ENCODE data around the genes FAM117B, CYP20A1 and RAPH1.

- PRO-cap, result no peak
These were observed 28.2 kb upstream of the CASP8 start for GRCh38 chr2:201232140-201232576.

GRCh38 chr2:201262628-201263269 lies 2.4 kb downstream of the CASP8 start:
- PRO-cap, result no peak

GRCh38 chr2:201266347-201267145 lies 6.2 kb downstream of the CASP8 start:
- PRO-cap, result no peak

DNA sequence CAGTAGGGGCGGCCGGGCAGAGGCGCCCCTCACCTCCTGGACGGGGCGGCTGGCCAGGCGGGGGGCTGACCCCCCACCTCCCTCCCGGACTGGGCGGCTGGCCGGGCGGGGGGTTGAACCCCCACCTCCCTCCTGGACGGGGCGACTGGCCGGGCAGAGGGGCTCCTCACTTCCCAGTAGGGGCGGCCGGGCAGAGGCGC lies 22.7 kb downstream of the CASP8 start:
- PRO-cap, result no peak

GRCh38 chr2:201378618-201378818 lies 21.4 kb upstream of the FLACC1 start:
- PRO-cap, result no peak

- PRO-cap, result no peak
These were observed 37.2 kb downstream of the TRAK2 start for GRCh38 chr2:201413965-201414476.

DNA sequence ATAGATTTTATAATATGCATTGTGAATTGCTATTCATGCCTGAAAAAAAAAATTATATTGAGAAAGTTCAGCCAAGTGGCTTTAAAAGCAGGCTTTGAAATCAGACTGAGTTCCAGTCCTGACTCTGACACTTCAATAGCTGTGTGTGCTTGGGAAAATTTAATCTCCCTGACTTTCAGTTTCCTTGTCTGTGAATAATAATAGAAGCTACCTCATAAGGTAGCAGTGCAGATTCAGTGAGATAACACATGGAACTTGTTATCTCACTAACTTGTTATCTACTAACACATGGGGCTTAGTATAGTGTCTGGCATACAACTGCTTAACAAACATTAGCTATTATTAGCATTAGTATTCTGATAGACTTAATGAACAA lies 15.0 kb downstream of the ALS2 start:
- PRO-cap, result no peak

GRCh38 chr2:201779885-201780279 lies 851 bp downstream of the ALS2 start:
- PRO-cap, result no peak

DNA sequence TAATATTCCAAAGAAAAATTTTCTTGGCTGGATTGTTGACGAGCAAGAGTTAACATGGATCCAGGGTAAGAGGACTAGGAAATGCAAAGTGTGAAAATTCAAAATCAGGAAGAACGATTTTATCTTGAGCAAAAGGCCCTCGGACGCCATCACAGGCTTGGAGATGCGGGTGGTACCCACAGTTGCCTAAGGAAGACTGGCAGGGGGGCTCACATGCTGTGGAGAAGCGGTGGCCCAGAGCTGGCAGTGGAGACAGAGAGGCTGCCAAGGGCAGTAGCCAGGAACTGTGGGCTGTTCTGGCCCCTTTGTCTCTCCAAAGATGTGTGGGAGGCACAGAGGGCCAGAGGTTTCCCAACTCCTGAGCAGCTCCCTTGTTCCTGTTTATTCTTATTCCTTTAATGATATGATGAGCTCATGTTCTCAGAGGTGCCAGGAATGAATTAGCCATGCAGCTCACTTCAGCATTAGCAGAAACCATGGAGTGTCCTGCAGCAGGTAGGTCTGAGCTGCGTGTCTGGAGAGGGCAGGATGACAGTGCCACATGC lies 78.1 kb upstream of the FZD7 start:
- PRO-cap, result bidirectional peak, plus-strand start at position 470 of the sequence, minus-strand start at position 321 of the sequence

- PRO-cap, result no peak
These were observed 76.9 kb downstream of the SUMO1 start for GRCh38 chr2:202161397-202161918.

GRCh38 chr2:202379407-202379913 lies 3.3 kb downstream of the BMPR2 start:
- PRO-cap, result no peak

DNA sequence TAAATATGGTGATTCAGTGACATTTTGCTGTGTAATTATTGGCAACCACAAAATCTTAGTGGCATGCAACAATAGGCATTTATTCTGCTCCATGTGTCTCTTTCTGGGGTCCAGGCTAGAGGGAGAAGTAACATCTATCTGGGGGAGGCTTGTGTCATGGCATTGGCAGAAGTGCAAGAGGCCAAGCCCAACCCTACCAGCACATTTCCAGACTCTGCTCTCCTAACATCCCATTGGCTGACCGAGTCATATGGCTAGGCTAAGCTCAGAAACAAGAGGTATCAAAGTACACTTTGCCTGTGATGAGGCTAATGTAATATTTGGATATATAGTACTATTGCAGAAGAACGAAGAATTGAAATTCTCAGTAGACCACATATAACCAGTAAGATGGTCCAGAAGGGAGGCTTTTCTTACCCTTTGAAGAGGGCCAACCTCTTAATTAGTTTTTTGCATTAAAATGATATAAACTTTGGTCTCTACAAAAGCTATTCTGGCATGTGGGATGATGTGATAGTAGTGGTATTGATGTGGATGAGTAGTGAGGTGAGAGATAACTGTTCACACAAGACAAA lies 5.2 kb downstream of the BMPR2 start:
- PRO-cap, result no peak

DNA sequence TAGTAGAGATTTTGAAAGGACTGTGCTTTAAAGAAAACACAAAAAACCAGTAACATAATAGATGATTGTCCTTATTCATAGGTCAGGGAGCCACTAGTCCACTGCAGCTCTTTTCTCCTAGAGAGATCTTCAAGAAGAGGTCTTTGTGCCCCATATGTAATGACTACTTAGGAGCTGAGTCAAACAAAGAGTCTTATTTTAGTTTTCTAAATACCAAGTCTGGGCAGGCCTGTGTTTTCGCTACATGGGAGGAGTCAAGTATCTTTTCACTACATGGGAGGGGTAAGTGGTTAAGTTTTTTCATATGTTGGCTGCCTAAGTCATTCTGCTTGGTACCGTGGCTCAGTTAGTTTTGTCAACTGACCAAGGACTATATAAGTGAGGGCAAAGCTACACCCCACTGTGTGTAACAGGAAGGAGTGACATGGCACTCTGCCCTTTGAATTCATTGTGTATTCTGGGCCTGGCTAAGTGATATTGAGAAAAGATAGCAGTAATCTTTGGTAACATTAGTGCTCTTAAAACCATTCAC lies 25.0 kb upstream of the FAM117B start:
- PRO-cap, result no peak

DNA sequence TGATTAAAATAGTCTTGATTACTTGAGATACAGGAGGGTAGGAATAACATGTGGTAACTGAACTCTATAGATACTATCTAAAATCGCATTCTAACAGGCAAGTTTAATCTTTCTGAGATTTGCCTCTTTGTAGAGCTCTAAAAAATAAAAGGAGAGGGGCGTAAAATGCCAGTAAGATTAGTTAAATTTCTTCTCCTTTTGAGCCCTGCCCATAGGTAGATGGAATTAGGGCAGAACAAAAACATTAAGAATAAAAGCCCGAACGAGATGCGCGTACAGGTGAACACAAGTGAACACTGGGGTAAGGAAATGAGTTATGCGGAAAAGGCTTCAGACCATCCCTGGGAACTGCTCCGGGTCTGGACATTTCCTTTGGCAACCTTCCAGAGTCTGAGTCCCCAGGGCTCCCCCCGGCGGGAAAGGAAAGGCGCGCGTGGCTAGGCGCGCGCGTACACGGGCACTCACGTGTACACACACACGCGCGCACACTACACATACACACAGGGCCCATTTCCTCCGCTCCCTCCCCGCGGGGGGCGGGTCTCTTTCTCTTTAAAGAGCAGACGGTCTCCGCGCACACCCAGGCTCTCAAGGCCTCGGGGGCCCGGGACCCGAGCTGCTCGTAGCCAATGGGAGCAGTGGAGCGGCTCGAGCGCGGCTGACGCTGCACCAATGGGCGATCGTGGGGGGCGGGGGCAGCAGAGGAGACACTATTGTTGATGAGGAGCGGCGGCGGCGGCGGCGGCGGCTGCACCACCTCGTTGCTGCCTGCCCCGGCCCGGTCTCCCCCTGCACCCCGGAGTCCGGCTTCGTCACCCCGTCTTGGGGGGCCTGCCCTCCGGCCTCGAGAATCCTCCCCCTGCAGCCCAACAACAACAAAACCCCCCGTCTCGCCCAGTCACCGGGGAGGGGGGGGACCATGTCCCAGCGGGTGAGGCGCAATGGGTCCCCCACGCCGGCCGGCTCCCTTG lies at the start of gene FAM117B:
Gene FAM117B (plus strand): TSS at position 701 of the 971 bp plus-strand sequence.
- PRO-cap, result bidirectional peak, plus-strand start at position 713 of the sequence, minus-strand start at position 554 of the sequence

GRCh38 chr2:202635240-202636493 lies 898 bp downstream of the FAM117B start:
- PRO-cap, result bidirectional peak, plus-strand start at chr2:202635996, minus-strand start at chr2:202635897

- PRO-cap, result no peak
These were observed 8.1 kb downstream of the FAM117B start for GRCh38 chr2:202642604-202643554.

DNA sequence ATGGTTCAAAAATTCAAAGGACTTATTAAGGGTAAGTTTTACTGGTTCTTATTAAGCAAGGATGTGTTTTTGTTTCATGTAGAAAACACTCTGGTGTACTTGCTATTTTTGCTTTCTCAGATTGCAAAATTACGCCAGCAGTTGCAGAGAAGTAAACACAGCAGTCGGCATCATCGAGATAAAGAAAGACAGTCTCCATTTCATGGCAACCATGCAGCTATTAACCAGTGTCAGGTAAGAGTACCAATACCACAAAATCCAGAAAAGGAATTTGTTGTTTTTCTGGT lies 91.3 kb downstream of the FAM117B start:
- PRO-cap, result no peak

DNA sequence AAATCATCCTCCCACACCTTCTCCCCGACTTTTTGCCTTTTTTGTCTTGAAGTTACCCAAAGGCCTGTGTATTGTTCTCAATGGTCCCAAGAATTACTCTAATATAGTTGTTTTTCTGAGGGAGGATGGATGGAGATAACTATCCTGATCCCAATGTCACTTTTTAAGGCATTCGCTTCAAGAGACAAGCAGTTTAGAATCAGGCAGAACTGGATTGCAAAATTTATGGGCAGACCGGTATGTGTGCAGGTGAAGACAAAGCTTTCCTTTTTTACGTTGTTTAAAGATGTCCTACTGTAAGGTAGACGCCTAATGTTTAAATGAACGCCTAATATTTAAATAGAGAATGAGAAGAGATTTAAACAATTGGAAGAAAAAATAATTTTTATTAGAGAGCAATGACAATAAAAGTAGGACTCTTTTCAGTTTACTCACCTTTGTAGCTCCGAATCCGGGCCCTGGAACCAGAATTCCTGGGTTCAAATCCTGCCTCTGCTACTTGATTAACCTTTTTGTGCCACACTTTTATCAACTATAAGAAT lies 862 bp downstream of the CARF start:
- PRO-cap, result no peak

GRCh38 chr2:203238431-203239461 lies at the start of gene CYP20A1:
CYP20A1 (plus strand) TSS chr2:203239018.
- PRO-cap, result bidirectional peak, plus-strand start at chr2:203239018, minus-strand start at chr2:203238892; bidirectional peak, plus-strand start at chr2:203239351, minus-strand start at chr2:203239237

- PRO-cap, result no peak
These were observed at the start of gene RAPH1 for GRCh38 chr2:203534674-203535329. RAPH1 (minus strand) TSS chr2:203535301.

All from right common carotid artery plus branches (tissue), 1 donor.